Body of pancreas (tissue), 2 donors: ENCODE data around the genes DR1 and BCAR3.

- PRO-cap: no peak
- RAMPAGE, long total RNA, 2 experiments: no peak in any of the 2 experiments
Observed at GRCh38 chr1:92583682-92584406, 97.1 kb upstream of the GFI1 start.

DNA sequence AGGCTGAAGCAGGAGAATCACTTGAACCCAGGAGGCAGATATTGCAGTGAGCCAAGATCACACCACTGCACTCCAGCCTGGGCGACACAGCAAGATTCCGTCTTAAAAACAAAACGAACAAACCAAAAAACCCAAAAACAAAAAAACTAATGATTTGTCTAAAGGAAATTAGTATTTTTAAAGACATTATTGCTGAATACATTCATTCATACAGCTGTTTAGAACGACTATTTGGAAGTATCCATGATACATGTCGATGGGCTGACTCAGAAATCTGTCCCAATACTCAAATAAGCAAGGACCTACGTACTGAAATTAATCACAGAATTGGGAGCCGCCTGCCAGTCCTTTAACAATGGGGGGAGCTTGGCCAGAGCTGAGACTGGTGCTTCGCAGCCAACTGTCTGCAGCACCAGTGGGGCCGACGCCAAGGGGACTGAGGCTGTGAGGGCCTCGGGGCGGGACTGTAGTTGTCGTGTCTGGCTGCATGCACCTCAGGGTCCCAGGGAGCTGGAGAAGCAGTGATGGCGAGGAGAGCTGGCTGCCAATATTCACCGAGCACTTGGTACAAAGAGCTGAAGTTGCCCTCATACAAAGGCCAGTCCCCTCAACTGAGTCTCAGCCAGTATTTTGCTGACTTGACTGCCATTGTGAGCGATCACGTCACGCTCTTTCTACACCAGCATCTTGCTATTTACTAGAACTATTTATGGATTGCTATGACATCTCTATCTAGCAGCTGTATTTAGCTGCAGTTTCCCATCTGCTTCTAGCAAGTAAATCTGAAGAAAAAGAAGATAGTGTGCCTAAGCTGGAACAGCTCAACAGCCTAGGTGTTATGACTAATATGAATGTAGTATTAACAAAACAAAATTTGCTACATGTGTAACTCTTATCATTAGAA, 29.3 kb downstream of the EVI5 start:
- PRO-cap: no peak
- RAMPAGE, long total RNA, 2 experiments: no peak in any of the 2 experiments

DNA sequence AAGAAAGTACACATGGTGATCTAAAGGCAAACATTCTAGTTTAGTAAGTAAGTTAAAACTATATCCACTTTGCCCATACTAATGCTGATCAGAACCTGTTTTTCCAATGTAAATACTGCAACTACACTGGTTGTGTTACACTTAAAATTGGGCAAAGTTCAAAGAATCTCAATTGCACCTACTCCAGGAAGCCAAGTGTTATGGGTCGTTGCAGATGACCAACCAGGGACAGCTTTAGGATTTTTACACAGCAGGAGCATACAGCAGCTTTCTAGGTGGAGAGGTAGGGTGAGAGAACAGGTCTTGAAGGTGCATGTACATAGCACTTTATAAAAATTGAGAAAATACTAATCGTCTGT, 14.5 kb upstream of the RPL5 start:
- PRO-cap: no peak
- RAMPAGE, long total RNA, 2 experiments: no peak in any of the 2 experiments

DNA sequence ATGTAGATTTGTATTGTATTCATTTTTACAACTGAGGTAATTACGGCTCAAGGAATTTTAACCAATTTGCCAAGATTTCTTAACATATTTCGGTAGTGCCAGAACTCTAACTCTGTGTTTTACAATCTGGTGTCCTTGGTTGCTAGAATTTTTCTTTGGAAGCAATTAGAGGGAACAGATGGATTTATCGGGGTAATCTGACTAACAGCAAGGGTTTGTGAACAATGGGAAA, 1.1 kb downstream of the MTF2 start:
- PRO-cap: no peak
- RAMPAGE, long total RNA, 2 experiments: no peak in any of the 2 experiments

- PRO-cap: no peak
- RAMPAGE, long total RNA, 2 experiments: no peak in any of the 2 experiments
Observed at GRCh38 chr1:93317294-93317736, 28.4 kb upstream of the DR1 start.

- PRO-cap: no peak
- RAMPAGE, long total RNA, 2 experiments: no peak in any of the 2 experiments
Observed at GRCh38 chr1:93340667-93341813, 4.7 kb upstream of the DR1 start.

GRCh38 chr1:93345867-93346807, at the start of gene DR1:
Gene DR1 (plus strand): TSS chr1:93345907.
- PRO-cap: bidirectional peak, plus-strand start at chr1:93345909, minus-strand start at chr1:93345738; unidirectional peak, minus-strand start at chr1:93346518
- RAMPAGE, long total RNA, 2 experiments: start-site peak on the plus strand in 1 of 2 experiments, at chr1:93345892-93345946 at its widest, 24 reads per replicate

DNA sequence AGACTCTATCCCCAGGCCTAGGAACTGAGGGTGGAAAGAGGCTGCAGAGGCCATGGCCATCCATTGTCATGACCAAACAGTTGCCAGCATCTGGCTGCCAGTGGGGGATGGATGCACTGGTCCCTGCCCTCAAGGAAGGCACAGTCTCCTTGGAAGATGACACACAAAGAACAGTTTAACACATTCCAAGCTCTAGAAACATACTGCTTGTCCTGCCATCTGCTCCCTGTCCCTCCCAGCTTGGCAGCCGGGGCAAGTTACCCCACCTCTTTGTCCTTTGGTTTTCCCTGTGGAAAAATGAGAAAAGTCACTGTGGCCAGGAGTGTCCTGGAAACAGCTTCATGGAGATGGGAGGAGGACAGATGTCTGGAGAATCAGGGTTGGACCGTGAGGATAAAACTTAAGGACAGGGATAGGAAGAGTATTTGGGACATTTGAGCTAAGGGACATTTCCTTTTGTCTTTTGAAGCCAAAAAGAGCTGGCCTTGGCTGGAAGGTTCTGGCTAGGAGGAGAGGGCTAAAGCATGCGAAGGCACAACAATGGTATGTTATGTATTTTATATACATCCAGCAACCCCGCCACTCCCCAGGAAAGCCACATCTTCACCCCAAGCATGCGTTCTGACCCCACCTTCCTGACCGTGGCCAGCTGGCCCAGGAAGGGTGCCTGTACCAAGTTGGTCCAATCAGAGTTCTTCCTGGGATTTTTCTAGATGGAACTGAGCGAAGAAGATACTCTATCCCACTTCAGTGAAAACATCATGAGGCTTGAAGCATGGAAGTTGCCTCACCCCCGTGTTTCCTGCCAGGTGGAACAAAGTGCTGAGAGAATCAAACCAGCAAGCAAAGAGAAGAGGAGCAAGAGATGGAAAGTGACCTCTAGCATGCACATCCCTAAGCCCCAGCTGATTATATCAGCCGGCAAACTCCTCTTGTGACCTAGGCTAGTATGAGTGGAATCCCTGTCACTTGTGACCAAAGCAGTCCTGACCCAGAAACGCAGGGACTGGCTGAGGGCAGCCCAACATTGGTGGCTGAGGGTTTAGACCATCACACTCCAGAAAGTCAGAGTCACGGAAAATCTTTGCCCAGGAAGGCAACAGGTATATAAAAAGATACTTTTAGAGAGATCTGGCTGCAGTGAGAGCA, 82.8 kb downstream of the BCAR3 start:
- PRO-cap: no peak
- RAMPAGE, long total RNA, 2 experiments: no peak in any of the 2 experiments

GRCh38 chr1:93613557-93614747, 67.7 kb downstream of the BCAR3 start:
- PRO-cap: unidirectional peak, minus-strand start at chr1:93614097
- RAMPAGE, long total RNA, 2 experiments: no peak in any of the 2 experiments

GRCh38 chr1:93628215-93629148, 53.2 kb downstream of the BCAR3 start:
- PRO-cap: no peak
- RAMPAGE, long total RNA, 2 experiments: no peak in any of the 2 experiments

DNA sequence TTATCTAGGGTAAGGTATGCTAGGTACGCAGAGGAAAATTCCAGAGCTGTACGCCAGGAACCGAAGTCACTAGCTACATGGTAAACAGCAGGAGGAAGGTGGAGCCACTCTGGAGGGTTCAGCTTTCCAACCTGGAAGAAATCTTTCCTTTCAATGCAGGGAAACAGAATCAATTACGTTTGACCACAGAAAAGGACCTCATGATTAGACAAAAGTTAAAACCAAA, 43.1 kb downstream of the BCAR3 start:
- PRO-cap: no peak
- RAMPAGE, long total RNA, 2 experiments: no peak in any of the 2 experiments

GRCh38 chr1:93681504-93682452, at the start of gene BCAR3:
Gene BCAR3 (minus strand): TSS chr1:93681837.
- PRO-cap: bidirectional peak, plus-strand start at chr1:93681832, minus-strand start at chr1:93681868
- RAMPAGE, long total RNA, 2 experiments: no peak in any of the 2 experiments

GRCh38 chr1:93845932-93846940, 32.8 kb downstream of the DNTTIP2 start:
- PRO-cap: bidirectional peak, plus-strand start at chr1:93846004, minus-strand start at chr1:93845878; bidirectional peak, plus-strand start at chr1:93846234, minus-strand start at chr1:93846208; bidirectional peak, plus-strand start at chr1:93846397, minus-strand start at chr1:93846368; bidirectional peak, plus-strand start at chr1:93846732, minus-strand start at chr1:93846617
- RAMPAGE, long total RNA, 2 experiments: no peak in any of the 2 experiments

DNA sequence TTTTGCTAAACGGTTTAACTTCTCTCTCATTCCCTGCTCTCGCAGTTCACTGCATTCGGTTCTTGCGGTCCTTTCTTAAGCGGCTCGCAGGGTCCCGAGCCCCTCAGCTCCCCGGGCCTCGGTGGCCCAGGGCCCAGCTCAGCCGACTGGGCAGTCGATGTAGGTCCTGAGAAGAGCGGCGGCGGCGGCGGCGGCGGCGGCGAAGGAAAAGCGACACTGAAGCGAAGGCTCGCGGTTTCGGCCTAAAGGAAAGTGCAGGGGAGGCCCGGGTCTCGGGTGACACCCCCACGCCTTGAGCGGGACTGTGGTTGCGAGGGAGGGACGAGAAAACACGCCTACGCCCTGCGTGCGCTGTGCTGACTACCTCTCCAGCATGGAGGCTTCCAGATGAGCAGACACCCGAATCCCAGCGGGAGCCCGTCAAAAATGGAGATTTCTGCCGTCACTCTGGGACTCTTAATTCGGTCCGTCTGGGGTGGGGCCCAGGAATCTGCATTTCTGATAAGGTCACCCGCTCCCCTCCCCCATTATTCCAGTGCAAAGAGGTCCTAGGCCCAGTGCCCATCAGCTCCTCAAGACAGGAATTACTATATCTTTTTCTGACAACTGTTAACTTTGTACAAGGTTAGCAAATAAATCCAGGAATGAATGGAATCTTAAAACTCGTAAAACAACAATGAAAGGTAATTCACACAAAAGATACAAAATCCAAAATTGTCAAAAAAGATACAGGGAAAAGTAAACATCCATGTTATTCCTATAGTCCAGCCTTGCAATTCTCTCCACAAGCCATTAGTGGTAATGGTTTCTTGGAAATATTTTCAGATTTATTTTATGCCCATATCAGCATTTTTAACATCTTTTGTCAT, 31.1 kb downstream of the DNTTIP2 start:
- PRO-cap: bidirectional peak, plus-strand start at position 157 of the sequence, minus-strand start at position 218 of the sequence; bidirectional peak, plus-strand start at position 386 of the sequence, minus-strand start at position 389 of the sequence; unidirectional peak, minus-strand start at position 463 of the sequence
- RAMPAGE, long total RNA, 2 experiments: no peak in any of the 2 experiments

DNA sequence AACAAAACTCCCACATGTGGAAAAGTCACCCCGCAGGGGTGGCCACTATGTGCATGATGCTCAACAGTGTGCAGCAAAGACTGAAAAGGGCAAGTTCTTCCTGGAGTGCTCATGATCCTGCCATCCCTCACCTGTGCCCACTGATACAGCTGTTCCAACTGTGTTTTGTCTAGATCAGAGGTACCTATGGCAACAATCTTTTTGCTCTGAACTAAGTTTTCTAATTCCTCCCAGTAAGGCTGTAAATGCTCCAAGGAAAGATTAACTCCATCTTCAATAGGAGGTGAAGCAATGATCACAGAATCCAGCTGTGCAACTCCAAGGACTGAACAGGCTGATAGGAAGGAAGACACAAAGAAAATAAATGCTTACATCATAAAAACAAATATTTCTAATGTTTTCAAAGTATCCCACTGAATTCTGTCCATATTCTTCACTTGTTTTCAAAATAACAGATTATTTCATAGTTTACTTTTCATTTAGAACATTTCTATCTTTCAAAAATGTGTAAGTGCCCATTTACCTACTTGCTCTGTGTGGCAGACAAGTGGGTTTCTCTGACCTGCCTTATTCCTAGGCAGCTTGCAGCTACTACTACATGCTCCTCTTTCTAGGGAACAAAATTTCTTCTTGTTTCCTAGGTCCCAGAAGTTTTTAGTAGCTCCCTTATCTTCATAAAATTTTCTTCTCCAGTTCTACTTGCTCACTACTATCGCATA, 12.6 kb downstream of the GCLM start:
- PRO-cap: no peak
- RAMPAGE, long total RNA, 2 experiments: no peak in any of the 2 experiments

GRCh38 chr1:93904109-93904634, 5.1 kb downstream of the GCLM start:
- PRO-cap: no peak
- RAMPAGE, long total RNA, 2 experiments: no peak in any of the 2 experiments

- PRO-cap: no peak
- RAMPAGE, long total RNA, 2 experiments: no peak in any of the 2 experiments
Observed at GRCh38 chr1:94017448-94017987, 103.4 kb downstream of the ABCA4 start.

GRCh38 chr1:94038299-94038958, 82.5 kb downstream of the ABCA4 start:
- PRO-cap: no peak
- RAMPAGE, long total RNA, 2 experiments: no peak in any of the 2 experiments

GRCh38 chr1:94093805-94094393, 27.0 kb downstream of the ABCA4 start:
- PRO-cap: no peak
- RAMPAGE, long total RNA, 2 experiments: no peak in any of the 2 experiments

- PRO-cap: no peak
- RAMPAGE, long total RNA, 2 experiments: no peak in any of the 2 experiments
Observed at GRCh38 chr1:94101163-94101902, 19.6 kb downstream of the ABCA4 start.